BE2C (cell line): ENCODE measurements around a stretch of chr17.

DNA sequence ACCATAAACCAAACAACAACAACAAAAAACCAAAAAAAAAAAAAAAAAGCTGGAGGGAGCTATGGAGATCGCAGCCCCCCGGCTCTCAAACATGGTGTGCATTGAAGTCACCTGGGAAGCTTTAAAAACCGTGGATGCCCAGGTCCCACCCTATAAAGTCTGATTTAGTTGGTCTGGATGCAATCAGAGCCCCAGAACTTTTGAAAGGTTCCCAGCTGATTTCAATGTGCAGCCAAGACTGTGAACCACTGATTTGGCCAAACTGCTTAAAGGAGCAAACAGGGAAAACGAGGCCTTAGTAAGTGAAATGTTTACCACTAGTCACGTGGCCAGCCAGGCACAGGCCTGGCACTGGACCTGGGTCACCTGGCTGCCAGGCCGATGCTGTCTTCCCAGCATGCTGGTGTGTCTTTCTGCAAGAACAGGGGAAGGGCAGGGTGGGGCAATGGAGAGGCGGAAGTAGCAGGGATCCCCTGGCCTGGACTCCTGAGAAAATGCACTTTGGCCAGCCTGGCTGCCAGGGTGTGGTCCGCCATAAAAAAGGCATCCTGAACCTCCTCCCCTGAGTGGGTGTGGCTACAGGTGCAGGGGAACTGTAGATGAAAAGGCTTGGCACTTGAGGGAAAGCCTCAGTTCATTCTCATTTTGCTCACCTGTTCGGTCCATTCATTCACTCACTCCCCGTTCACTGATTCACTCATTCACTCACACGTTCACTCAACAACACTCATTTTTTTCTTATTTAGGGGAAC lies 931 bp upstream of the ANKRD40CL start:
- RRBS: no CpG with 5 or more reads among the region's 11 CpGs

DNA sequence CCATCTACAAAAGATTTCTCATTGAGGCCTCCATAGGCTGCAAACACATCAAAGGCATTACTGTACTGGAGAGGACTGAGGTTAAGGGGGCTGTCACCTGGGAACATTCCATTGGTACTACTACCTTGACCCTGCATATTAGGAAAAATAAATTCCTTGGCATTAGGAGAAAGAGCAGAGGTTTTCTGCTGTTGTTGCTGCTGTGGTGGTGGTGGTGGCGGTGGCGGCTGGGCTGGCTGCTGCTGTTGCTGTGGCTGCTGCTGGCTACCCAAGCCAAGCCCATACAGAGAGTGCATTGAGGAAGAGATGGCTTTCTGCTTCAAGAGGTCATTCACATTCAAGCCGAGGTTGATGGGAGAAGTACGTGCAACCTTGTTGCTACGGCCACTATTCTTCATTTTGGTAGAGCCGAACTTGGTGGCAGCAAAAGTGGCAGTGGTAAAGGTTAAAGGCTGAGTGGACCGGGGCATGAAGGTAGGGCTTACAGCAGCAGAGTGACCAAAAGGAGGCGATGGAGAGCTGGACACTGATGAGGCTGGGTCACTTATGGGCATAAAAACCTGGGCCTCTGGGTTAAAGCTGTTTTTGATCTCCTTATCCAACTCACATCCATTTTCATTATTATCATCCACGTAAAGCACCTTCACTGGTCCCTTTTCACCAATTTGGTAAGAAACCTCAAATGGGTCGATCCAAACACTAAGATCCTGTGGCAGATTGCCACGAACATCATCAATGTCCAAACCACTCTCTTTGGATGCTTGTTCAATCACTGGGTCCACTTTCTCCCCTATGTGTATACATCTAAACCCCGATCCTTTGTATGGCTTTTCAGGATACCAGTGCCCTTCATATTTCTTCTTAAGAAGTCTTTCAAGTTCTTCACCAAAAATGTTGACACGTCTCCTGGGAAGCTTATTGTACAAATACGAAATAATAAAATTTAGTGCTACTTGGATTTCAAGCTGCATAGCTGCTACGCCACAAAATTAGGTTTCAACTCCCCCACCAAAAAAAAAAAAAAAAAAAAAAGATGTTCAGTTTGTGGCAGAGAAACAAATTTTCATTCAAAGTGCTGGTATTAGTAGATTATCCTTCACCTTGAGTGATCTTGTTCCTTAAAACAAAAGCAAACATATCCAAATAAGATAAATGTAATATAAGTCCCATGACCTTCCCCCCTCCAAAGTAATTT lies 2.7 kb downstream of the TOB1 start:
- RRBS: no CpG with 5 or more reads among the region's 15 CpGs

GRCh38 chr17:50892089-50892488 lies 25.9 kb upstream of the TOB1 start:
- RRBS: no CpG with 5 or more reads among the region's 5 CpGs

DNA sequence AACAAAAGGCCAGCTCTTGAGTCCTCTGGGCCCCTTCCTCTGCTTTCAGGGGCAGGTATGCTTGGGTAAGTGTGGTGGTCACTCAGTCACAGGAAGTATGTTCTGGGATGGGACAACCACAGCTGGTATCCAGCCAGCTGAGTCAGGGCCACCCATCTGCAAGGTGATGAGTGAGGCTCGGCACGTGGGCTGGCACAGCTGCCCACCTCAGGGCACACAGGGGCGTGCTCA lies 85.7 kb upstream of the TOB1 start:
- RRBS: no CpG with 5 or more reads among the region's 3 CpGs

- RRBS: no CpG with 5 or more reads among the region's 10 CpGs
Observed at GRCh38 chr17:51152553-51153188, 688 bp upstream of the NME1 start.

- RRBS: no CpG with 5 or more reads among the region's 6 CpGs
Observed at GRCh38 chr17:51197565-51198567, 31.7 kb downstream of the NME2 start.

GRCh38 chr17:51259072-51259896 lies 565 bp downstream of the MBTD1 start:
- RRBS: no CpG with 5 or more reads among the region's 33 CpGs

DNA sequence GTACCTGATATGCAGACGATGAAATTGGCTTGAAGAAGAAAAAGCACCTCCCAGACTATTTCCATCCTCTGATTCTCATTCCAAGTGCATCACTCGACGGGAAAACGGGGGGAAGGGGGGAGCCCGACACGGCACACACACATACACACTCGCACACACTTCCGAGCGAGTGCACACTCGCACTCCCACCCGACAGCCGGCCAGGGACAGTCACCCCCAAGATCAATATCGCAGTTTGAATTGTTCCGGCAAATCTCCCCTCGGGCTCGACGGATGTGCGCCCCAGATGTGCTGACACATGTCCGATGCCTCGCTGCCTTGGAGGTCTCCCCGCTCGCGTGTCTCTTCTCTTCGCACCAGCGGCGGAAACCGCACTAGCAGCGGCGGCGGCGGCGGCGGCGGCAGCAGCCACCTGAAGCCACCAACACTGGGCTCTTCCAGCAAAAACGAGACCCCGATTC lies 762 bp downstream of the CA10 start:
- RRBS: 0% methylated on average over 1 of the region's 36 CpGs

DNA sequence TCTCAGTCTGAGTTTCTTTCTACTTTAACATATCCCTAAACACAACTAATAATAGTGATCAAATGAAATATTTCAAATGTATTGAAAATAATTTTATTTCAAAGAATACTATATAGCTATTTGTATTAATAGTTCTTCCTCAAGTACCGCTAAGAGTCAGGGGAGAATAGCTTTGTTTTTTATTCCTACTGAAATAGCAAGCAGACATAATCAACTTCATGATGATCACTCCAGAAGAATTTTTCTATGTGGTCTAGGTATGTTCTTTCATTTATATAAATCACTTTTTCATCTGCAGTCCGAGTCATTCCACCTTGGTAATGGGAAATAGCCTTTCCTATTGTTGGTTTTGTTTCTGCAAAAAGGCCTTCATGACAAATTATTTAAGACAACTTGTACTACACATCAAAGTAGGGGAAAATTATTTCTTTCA lies 453.7 kb upstream of the CA10 start:
- RRBS: no CpG with 5 or more reads among the region's 2 CpGs

GRCh38 chr17:54302907-54303297 lies 480.2 kb downstream of the KIF2B start:
- RRBS: no CpG with 5 or more reads among the region's 1 CpG

DNA sequence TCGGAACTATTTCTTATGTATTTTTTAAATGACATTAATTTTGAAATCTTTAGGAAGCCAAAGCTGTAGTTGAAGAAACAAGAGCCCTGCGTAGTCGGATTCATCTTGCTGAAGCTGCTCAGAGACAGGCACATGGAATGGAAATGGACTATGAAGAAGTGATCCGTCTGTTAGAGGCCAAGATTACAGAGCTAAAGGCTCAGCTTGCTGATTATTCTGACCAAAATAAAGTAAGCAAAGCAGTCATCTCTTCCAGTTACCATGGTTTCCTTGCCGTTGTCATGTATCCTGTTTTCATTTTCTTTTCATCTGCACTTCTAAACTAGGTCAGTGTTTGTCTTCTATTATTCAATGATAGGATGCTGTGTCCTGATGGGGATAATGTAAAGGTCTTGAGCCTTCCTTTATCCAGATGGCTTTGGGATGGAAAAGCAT lies 104.3 kb downstream of the STXBP4 start:
- RRBS: no CpG with 5 or more reads among the region's 5 CpGs

GRCh38 chr17:55268779-55269649 lies 4.3 kb downstream of the HLF start:
- RRBS: no CpG with 5 or more reads among the region's 8 CpGs

DNA sequence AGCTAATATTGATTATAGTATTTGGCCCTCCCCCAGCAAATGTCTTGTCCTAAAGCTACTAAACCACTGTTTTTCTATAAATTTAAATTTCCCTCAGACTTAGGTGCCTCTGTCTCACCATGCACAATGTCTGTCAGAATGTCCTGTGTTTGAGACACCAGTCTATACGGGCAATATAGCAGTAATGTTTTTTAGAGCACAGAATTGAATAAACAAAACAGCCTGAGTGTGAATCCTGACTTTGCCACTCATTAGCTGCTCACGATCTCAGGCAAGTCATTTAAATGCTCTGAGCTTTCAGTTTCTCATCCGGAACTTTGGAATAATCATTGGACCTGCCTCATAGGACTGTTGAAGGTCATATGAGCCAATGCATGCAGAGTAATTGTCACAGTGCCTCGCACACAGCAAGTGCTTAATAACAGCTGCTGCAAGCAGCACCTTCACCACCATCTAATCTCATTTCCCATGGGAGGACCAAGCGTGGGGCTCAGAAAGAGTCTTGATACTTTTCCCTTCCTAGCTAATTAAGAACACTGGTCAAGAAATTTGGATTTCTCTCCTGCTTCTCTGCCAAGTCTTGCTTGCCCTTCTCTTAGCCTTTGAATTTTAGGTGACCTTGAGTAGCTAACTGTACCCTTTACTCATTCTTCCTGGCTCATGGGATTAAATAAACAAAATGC lies 9.8 kb downstream of the HLF start:
- RRBS: no CpG with 5 or more reads among the region's 5 CpGs

GRCh38 chr17:55284071-55285226 lies 19.7 kb downstream of the HLF start:
- RRBS: no CpG with 5 or more reads among the region's 6 CpGs

- RRBS: no CpG with 5 or more reads among the region's 9 CpGs
Observed at GRCh38 chr17:55295254-55296089, 30.7 kb downstream of the HLF start.

- RRBS: 18% methylated on average over 9 of the region's 36 CpGs
Observed at GRCh38 chr17:56595451-56596337, 2.2 kb downstream of the NOG start.

- RRBS: no CpG with 5 or more reads among the region's 2 CpGs
Observed at GRCh38 chr17:56754876-56755251, 78.9 kb downstream of the C17orf67 start.

GRCh38 chr17:56787021-56787639 lies 46.6 kb downstream of the C17orf67 start:
- RRBS: no CpG with 5 or more reads among the region's 8 CpGs